Subcutaneous preadipocyte (primary cell): ENCODE measurements around the genes PLPPR4 and FRRS1.

DNA sequence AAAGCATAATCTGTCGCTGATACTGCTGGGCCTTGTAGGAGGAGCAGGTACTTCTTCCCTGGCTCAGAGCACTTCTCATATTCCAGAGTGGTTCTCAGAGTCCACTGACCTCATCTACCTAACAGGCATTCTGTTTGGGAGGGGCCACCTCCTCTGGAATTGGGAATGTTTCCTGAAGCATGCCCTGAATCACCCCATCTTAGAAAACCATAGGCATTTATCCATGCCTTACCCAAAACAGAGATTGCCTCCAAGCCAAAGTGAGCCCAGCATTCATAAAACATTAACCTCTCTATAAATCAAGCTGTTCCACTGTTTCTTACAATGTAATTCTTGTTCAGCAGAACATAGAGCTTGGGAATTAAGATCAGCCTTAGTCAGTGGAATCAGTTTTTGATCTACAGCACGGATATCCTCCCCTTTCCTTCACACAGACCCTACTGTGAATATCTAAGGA is 35.2 kb downstream of the SLC44A3 start:
- CAGE, long polyA plus RNA = no peak

GRCh38 chr1:94884638-94884837 is 42.4 kb downstream of the CNN3 start:
- CAGE, long polyA plus RNA = no peak

DNA sequence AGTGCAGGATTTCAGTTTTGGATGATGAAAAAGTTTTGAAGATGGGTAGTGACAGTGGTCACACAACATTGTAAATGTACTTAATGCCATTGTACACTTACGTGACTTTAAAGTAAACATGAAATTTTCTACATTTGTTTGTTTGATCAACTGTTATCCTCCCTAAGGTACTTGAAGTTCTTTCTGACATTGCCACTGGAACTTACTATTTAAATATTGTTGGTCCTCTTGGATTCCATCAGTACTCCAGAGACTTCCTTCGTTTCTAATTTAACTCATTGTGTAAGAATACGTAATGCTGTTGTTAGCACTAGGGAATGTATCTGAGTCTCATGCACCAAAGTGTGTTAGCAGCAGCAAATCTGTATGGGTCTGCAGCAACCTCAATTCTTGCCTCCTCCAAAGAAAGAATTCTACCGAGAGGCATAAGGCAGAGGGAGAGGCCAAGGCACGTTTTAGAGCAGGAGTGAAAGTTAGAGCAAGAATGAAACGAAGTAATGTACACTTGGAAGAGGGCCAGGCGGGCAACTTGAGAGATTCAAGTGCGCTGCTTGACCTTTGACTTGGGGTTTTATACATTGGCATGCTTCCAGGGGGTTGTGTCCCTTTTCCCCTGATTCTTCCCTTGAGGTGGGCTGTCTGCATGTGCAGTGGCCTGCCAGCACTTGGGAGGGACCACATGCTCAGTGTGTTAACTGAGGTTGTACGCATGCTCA is 2.3 kb upstream of the CNN3 start:
- CAGE, long polyA plus RNA = no peak

DNA sequence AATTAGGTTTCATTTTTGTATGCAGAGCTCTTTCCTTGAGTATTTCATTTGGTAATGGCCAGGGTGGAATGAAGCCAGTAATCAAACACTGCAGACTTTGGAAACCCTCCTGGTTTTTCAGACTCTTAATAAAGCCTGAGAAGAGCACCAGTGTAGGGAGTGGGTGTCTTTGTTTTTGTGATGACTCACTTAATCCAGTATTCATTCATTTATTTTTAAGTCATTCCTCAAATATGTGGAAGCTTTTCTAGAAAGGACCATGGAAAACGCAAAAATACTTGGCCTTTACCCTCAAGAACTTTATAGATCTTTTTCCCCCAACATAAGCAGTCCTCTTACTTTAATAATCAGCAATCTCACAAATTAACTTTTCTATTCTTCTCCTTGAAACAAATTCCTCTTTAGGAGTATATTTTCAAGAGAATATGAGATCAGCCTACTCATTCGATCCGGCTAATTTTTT is 49.0 kb downstream of the ALG14 start:
- CAGE, long polyA plus RNA = no peak

DNA sequence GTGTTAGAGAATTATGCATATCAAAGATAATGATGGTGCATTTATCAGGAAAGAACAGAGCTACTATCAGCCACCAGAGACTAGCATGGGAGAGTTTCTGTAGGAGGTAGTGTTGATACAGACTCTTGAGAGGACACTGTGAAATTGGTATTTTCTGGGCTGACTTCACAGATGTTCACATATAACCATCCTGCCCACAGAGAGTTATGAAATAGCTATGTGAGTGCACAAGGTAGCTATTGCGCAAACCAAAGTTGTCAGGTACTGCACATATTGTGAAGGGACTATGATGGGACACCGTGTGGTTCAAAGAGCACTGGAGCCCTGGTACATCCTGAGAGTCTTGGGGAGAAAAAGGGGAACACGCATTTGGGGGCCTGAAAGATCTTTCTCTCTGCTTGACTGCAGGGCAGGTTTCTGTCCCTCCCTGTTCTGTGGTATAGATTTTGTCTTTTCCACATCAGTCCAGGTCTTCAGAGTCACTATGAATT is 1.4 kb upstream of the TLCD4 start:
- CAGE, long polyA plus RNA = no peak

GRCh38 chr1:97660515-97661346 is 260.1 kb downstream of the DPYD start:
- CAGE, long polyA plus RNA = no peak

GRCh38 chr1:97883068-97883480 is 37.8 kb downstream of the DPYD start:
- CAGE, long polyA plus RNA = no peak

GRCh38 chr1:97920473-97920749 is 423 bp downstream of the DPYD start:
- CAGE, long polyA plus RNA = no peak

DNA sequence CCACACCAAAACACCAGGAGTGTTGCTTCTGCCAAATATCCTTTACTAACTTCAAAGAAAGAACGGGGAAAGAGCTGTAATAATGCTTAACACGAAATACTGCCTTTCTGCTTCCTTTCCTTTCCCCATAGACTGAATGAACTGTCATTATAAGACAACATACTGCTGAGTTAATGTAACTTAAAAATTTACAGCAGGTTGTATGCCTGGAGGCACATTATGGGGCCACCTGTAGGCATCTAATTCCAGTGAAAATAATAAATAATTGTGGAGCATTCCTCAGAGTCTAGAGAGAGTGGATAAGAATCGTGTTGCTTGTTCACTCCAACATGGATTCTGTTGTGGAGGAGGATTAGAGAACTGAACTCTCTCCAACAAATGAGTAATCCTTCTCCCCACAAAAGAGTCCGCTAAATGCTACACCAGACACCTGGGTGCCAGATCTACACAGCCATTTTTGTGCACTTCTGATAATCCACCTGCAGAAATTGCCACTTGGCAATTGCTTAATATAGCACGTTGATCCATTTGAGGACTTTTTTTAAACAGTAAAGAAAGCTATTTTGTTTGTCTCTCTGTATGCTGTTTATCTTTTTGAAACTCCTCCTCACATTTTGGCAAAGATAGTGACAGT is 113.6 kb upstream of the DPYD start:
- CAGE, long polyA plus RNA = no peak

DNA sequence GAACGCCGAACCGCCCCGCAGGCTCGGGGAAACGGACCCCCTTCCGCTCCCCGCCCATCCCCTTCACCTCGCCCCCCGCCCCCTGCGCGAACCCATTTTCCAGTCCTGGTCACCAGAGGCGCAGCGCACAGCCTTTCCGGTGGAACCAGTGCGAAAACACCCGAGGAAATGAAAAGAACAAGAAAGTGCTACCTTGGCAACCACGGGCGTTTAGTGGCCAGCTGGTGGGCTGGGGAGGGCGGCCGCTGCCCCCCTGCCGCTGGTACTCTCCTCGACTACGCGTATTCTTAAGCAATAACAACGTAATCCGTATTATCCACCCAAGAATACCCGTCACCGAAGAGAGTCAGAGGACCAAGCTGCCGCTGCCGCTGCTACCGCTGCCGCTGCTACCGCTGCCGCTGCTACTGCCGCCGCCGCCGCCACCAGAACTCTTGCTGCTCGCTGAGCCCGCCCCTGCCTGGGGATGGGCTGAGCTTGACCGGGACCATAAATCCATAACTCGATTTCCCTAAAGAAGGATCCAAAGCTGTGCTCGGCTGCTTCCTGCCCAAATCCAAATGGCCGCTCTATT is 125.1 kb upstream of the DPYD start:
- CAGE, long polyA plus RNA = no peak

- CAGE, long polyA plus RNA = no peak
Measured at GRCh38 chr1:98049755-98050157, 128.9 kb upstream of the DPYD start.

- CAGE, long polyA plus RNA = no peak
Measured at GRCh38 chr1:99264033-99265055, at the start of gene PLPPR4. TSS of gene PLPPR4 (plus strand) at chr1:99264492.

DNA sequence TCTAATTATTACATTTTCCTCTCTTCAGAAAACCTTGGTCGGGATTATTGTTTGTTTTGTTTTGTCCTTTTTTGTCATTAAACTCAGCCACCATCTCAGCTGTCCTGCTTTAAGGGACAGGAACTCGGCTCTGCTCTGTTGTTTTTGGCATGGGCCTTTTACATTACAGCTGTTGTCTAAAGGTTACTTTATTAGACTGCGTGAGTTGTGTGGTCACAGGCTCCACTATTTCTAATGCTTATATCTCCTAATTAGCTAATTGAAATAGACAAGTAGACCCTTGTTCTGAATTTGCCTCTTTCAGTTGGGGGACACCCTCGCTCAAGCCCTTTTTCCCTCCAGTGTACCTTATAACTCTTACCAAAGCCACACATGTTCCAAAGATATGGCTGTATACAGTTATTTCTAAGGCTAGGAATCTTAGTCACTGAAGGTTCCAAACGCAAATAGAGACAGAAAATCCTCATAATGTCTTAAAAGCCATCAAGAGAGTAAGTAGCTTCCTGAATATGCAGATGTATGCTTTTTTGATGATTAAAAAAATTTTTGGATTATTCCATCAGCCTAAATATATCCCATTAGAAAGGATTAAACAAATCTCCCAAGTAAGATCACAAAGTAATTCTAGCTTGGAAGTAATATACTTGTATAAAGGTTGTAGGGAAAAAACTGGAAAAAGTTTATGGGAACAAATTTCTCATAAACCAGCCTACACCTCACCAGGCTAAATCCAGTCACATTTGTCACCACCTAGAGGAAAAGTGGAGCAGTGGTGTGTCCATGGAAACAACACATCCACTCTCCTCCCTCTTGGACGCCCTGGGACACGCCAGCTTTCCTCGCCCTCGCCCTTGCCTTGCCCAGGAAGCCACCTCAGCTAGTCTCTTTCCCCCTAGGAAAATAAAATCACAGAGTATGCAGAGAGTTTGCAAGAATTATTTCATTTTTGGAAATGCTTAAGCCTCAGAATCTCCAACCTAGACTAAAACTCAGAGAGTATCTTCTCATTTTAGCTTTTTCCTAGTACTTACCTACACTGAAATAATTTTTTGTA is 1.9 kb downstream of the PALMD start:
- CAGE, long polyA plus RNA = no peak

- CAGE, long polyA plus RNA = no peak
Measured at GRCh38 chr1:99659597-99660278, 13.8 kb downstream of the PALMD start.

GRCh38 chr1:99661654-99662129 is 15.8 kb downstream of the PALMD start:
- CAGE, long polyA plus RNA = no peak

DNA sequence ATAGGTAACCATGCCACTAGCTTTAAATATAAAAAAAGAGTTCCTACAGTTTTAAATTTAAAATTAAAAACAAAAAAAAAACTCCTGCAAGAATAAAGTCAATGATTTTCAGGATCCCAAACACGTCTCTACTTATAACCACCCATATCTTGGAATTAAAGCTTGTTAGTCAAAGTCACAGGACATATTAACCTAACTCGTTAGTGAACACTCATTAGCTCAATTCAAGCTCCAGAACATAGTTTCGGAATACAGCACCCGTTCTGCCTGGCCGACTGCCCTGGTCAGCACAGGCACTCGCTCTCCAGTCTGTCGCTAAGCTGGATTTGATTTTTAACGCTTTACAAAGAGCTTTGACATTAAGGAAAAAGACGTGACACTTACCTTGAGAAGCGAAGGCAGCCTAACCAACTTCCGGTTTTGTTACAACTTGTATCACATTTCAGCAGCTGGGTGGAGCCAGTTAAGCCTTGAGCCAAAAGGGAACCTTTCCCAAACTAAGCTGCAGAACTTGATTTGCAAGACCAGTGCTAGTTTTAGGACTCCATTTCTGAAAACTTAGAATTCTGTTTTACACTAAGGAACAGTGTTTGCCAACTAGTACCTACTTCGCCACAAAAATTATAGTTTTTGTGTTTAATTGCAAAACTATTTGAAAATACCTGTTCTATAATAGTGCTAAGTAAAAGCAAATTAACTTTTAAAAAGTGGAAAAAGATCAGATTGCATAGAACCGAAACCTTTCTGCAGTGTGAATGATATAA is at the start of gene FRRS1:
TSS of gene FRRS1 (minus strand) at position 413 of the 764 bp plus-strand sequence.
- CAGE, long polyA plus RNA = no peak

GRCh38 chr1:99768465-99768867 is 2.0 kb upstream of the FRRS1 start:
- CAGE, long polyA plus RNA = no peak

DNA sequence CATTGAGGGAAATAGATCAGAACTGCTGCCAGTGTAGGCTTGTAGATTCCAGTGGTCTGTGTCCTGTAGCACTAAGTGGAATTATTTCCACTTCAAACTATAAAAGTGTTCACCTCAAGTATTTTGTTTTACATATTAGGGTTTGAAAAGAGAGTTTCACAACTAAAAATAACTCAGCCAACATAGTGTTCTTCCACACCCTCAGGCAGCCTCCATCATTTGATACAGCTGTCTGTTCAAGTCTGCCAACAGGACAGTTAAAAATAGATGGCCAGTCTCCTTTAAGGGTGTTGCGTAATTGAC is 31.9 kb upstream of the AGL start:
- CAGE, long polyA plus RNA = no peak

- CAGE, long polyA plus RNA = no peak
Measured at GRCh38 chr1:99969353-99969551, 544 bp upstream of the SLC35A3 start.

DNA sequence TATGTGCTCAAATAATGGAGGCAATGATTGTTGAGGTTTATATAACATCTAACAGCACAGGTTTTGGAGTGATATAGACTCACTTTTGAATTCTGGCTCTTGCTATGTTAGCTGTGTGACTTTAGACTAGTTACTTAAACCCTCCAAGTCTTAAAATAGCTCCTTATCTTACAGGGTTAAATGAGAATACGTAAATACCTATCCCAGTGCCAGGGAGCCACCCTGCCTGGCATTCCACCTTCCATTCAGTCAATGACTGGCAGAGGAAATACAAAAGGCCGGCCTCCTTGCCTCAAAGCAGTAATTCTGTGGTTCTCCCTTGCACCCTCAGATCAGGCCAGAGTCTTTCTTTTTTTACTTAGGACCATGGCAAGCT is 31.8 kb downstream of the DBT start:
- CAGE, long polyA plus RNA = no peak